Paraaortic lymph node (tissue), 1 donor: ENCODE measurements around a stretch of chr2.

DNA sequence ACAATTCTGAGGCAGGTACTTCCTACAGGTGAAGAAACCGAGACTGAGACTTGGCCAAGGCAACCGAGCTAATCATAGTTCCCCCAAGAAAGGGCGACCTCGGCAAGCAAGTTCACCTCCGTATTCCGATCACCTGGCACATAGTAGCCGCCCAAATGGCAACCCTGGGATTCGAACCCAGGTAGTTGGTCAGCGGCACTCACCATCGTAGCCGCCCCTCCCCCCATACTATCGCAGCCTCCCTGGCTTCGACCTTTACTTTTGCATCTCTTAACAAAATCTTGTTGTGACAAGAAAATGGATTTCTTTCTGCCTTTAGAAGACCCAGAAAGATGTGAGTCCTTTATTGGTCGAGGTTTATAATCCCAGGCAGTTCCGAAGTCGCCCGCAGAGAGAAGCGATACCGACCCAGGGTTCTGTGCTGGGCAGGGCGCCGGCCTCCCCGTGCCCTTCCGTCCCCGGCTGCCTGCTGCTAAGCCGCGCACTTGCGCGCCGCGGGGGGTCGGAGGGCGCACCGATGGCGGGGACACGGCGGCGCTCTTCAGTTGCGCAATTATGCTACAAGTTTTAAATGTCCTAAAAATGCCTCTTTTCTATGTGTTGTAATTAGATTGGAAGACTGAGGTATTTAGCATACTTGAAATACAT, 1.2 kb upstream of the FZD5 start:
- PRO-cap: no peak

- PRO-cap: no peak
These were observed 33.0 kb upstream of the FZD5 start for GRCh38 chr2:207802685-207803084.

- PRO-cap: no peak
These were observed 50.8 kb upstream of the FZD5 start for GRCh38 chr2:207820505-207820853.

DNA sequence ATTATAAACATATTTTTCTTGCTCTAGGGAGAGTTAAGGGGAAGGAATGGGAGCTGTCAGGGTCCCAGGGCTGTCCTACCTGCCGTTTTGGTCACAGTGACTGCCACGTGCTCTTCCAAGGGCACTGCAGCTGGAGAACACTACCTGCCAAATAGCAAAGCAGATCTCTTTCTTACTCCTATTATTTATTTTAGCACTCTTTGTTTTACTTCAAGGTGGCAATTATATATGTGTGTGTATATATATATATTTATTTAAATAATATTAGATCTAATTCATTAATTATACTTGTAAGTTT, 57.1 kb upstream of the FZD5 start:
- PRO-cap: no peak

- PRO-cap: no peak
These were observed 78.0 kb upstream of the FZD5 start for GRCh38 chr2:207847577-207848323.

DNA sequence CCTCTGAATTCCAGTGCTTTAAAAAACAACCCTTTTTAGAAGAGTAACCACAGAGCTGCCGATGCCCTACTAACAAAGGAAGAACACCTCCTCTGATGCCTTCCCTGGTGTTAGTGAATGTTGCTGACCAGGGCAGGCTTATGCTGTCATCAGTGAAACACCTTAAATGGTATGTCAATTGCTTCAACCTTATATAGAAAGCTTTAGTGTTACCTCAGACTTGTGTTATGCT, 79.7 kb upstream of the FZD5 start:
- PRO-cap: no peak

DNA sequence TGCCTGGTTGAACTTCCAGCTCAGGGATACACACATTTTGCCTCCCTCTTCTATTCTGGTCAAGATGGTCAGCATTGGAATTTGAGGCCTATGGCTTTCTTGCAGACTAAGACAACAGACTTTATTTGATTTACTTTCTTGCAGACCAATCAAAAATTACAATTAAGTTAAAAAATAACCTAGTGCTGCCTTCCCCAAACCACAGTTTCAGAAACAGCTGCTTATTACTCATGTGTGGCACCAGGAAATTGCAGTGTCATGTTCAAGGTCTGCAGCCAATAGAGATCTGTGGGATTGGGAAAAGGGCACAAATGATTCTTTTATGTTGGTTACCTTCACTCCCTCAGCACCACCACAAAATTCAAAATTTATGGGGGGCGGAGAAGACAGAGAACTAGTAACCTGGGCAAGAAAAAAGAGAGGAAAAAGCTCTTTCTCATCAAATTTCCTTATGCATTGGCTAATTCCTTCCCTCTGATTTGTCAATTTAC, 100.2 kb upstream of the FZD5 start:
- PRO-cap: no peak

DNA sequence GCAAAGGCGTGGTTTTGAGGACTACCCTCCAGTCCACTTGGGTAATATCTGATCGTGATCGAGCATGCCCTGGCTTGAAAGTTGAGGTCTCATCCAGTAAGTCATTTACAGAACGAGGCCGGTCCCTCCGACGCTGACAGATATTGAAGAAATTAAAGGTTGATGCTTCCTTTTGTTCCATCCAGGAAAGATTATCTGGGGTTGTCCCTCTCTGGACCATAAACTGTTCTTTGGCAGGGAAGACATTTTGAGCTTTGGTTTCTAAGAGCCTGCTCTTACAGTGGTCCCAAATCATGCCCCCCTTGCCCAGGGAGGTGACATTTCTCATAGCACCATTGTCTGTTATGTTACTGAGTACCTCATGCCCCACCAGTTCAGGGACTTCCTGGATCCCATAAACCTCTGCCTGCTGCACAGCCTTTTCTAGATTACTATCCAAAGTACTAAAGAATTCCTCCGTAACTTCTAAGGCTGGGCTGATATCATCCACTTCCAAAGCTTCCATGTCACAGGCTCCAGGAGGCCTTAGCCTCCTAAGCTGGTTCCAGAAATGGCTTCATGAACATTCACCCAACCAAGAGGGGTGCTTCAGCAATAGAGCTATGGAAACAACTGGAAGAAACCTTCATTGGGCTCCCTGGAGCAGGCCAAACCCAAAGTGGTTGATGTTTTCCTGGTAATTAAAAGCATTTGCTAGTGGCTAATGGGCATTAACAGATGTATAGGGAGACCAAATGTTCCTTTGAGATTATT, 24.0 kb downstream of the PLEKHM3 start:
- PRO-cap: no peak

DNA sequence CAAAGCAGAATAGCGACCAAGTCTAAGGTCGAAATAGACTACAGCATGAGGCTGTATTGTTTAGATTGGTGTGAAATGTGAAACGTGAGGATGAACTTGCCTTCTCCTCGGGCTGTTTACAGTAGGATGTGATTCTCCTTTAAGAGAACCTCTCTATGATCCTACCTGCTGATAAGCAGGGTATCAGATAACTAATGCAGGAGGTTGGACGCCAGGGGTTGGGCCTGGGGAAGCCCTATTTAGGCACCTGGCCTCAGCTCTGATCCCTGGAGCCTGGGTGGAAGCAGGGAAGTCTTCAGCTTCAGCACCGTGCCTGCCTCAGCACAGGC, 11.4 kb downstream of the CRYGD start:
- PRO-cap: no peak

- PRO-cap: no peak
These were observed 6.0 kb downstream of the C2orf80 start for GRCh38 chr2:208183815-208184338.

GRCh38 chr2:208311845-208312424, 45.9 kb downstream of the PIKFYVE start:
- PRO-cap: unidirectional peak, plus-strand start at chr2:208312239

GRCh38 chr2:208326232-208326589, 60.2 kb downstream of the PIKFYVE start:
- PRO-cap: no peak

DNA sequence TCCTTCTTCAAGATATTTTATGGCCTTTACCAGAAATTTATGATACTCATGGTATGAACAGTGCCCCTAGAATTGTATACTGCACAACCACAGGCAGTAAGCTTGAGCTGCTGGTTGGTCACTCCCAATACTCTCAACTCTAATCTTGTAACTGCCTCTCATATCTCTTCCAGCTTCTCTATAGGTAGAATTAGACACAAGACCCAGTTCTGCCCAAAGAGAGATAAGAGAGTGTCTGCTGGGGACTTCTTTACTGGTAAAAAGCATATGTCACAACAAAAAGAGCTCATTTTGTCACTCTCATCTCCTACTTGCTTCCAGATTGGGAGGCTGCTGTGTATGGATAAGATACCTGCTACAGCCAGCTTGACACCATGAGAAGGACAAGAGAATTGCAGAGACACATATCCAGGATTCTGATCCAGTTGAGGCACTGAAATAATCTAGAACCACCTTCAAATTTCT, 165.1 kb downstream of the PTH2R start:
- PRO-cap: no peak

GRCh38 chr2:208722899-208723205, 316.3 kb downstream of the PTH2R start:
- PRO-cap: no peak

- PRO-cap: no peak
These were observed 155.5 kb downstream of the MAP2 start for GRCh38 chr2:209579137-209579925.

DNA sequence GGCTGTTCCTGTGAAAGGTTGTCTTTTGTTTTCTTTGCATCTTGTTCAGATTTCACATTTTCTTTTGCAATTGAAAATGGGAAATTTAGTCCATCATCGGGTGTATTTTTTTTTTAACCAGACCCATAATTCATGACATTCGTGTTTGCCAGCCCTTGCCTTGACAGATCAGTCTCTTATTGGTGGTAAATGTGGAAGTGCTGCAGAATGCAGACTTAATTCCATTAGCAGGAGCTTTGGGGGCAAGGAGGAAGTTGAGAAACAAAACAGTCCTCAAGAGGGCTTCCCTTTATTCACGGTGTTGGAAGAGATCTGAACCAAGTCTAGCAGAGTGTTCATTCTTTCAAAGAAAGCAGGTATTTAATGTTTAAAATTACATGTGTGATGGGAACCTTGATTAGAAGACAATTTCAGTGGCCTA, 16.6 kb upstream of the RPE start:
- PRO-cap: no peak

- PRO-cap: no peak
These were observed 76.0 kb downstream of the KANSL1L start for GRCh38 chr2:210095170-210095659.

DNA sequence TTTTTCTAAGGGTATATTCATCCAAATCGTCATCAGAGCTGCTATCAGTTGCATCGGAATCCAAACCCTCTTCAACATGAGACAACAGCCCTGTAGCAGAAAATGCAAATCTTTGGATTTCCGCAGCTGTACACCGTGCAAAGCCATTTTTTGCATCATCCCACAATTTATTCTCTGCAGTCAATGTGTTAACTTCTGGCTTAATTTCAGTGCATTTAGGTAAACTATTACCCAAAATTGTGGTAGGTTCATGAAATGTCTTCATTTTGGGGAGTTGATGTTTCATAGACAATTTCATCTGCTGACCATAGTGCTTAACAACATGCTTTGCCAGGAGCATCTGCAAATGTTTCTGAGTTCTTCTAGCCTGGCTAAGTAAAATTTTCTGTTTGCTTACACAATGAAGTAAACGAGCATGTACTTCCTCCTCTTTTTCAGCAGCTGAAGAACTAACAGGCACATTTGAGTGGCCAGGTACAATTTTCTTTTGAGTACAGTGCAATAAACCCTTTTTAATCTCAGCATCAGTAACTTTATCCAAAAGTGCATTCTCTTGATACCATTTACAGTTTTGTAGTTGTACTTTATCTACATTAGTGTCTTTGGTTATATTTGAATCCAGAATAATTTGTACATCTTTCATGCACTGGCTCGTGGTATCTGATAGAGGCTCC, 17.6 kb downstream of the KANSL1L start:
- PRO-cap: no peak

DNA sequence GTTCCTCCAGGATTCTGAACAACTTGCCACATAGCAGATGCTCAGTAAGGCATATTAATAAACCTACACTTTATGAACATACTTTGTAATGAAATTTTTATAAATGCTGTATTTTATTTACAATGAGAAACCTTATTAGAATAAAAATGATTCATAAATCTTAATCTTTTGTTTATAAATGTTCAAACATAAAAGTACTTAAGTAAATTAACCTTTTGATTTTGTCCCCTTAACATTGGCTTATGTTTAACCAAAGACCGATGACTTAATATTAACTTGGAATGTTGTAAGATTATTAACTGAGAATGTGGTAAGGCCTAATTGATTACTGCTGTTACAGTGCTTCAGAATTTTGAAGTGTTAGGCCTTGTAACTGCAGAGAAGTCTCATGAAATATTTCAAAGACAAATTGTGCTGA, 5.7 kb downstream of the CPS1 start:
- PRO-cap: no peak

GRCh38 chr2:210582128-210582434, 25.7 kb downstream of the CPS1 start:
- PRO-cap: no peak